Right common carotid artery plus branches (tissue), 1 donor: ENCODE data around the genes SH2D3C and PTGES2.

DNA sequence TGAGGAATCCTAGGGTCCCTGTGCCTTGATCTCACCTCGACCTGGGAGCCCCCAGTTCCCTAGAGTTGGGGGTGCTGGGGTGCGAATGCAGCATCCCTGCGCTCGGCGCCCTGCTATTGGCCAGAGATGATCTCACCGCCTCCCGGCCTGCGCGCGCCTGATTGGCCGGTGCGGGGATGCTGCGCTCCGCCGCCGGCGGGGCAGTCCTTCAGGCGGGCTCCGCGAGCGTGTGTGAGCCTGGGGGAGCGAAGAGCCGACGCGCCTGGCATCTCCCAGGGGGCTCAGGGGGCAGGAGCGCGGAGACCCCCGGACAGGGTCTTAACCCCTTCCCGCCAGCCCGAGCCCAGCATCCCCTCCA, 18.9 kb upstream of the TOR2A start:
- PRO-cap: no peak

DNA sequence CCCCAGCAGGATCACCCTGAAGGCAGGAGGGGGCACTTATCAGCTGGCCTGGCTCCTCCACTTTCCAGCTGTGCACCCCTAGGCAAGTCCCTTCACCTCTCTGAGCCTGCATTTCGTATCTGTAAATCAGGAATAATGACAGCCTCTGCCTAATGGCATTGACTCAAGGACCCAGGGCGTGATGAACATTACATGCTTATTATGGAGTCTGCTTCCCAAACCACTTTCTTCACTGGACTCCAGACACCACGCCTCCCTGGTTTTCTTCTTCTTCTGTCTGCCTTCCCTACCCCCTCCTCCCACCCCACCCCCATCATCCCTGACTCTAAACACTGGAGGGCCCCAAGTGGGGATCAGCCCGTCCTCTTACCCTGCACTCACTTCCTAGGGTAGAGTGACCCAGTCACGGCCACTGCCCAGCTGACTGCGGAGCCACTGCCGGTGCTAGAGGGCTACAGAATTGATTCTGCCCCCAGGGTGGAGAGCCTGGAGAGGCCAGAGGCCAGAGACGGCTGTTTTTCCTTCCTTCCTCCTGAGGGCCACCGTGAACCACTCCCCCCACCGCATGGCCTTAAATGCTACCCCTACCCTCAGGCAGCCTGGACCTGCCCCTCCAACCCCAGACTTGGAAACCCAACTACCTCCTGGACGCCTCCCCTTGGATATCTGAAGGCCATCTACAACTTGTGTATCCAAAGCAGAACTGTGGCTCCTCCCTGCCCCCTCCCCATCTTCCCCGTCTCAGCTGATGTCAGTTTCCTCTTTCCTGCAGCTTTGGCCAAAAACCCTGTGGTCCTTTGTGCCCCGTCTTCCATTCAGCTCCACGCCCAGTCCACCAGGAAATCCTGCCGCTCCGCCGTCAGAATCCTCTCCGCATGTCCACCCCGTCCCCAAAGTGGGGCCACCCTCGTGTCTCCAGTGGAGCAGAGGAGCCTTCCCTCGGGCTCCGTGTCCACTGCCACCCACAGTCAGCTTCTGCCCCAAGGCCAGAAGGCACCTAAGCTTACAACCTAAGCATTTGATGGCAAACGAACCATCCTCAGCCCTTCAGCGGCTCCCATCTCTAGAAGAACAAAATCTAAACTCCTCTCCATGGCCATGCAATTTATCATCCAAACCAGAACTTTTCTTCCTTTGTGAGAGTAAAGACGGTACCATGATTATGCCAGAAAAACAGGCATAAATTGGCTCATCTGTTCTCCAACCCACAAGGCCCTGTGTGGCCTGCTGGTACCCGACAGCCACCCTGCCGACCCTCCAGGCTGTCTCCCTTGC, 16.3 kb downstream of the SH2D3C start:
- PRO-cap: no peak

- PRO-cap: no peak
Measured at GRCh38 chr9:127778269-127779163, at the start of gene SH2D3C. Gene SH2D3C, minus strand, starts transcription at chr9:127778666.

GRCh38 chr9:127798432-127798891, 4.2 kb upstream of the FPGS start:
- PRO-cap: no peak

GRCh38 chr9:127838387-127839249, 15.8 kb downstream of the ENG start:
- PRO-cap: bidirectional peak, plus-strand start at chr9:127838682, minus-strand start at chr9:127838526; bidirectional peak, plus-strand start at chr9:127838961, minus-strand start at chr9:127838854

GRCh38 chr9:127898351-127898732, 1.1 kb downstream of the ST6GALNAC6 start:
- PRO-cap: bidirectional peak, plus-strand start at chr9:127898550, minus-strand start at chr9:127898484

GRCh38 chr9:127903293-127903911, 4.0 kb upstream of the ST6GALNAC6 start:
- PRO-cap: unidirectional peak, plus-strand start at chr9:127903748

DNA sequence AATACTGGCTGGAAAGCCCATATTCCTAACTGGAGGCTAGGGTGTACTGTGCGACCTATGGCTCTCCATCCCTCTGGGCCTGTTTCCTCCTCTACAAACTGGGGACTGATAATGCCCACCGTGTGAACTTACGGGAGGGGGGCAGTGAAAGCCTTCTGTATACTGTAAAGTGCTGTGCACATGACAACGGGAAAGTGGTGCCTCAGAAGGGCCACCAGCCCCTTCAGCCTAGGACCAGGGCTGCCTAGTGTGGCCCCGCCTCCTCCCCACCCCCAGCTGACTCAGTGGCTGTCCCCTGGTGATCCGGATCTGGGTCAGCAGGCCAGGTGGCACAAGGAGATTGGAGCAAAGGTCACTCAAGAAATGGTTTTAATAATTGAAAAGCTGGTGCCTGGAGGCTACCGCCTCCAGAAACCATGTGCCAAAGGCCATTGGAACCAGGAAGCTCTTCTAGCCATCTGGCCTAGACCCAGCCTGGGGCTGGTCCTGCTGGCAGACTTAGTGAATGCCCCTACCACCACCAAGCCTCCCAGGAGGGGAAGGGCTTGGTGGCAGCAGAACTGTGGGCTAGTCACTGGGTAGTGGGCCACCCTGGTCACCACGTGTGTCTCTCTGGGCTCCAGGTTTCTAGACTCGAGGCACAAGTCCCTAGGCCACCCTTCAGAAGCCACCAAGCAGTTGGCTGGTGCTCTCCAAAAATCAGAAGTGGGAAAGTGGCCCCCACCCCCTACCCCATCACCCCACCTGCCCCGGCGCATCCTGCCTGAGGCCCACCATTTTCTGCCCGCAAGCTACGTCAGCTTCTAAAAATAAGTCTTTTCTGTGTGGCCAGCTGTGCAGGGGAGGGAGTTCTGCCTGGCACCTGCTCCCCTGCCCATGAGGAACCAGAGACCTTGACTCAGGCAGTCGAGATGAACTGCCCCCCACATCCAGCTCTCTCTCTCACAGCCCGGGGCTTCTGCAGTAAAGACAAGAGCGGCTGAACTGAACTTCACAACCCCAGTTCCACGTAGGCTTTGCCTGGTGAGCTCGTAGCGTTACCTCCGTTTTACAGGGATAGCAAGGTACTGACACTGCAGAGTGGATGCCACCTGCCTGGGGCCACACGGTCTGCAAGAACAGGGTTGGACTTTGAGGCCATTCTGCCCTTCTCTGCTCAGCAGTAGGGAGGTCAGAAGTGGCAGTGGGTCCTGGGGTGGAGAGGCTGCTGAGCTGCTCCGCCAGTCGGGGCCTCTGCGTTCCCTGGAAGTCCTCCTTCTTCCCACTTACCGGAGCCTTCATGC, 1.3 kb downstream of the ST6GALNAC4 start:
- PRO-cap: no peak

DNA sequence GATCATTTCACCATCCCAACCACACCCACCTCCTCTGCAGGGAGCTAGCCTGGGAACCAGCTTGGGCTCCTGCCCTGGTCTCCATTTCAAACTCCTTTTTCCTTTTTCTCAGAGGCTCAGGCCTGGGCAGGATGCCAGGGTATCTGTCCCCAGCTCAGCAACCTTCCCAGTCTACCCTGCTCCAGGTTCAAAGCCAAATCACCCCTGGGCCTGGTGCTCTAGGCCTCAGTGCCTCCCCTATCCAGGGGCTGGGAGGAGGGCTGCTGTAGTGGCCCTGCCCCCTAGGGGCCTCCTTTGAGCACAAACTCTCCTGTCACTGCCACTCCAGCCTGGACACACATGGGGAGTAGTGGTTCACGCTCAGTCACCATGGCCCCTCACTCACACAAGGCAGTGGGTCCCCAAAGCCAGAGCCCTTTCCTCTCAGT, 1.4 kb upstream of the ST6GALNAC4 start:
- PRO-cap: no peak

DNA sequence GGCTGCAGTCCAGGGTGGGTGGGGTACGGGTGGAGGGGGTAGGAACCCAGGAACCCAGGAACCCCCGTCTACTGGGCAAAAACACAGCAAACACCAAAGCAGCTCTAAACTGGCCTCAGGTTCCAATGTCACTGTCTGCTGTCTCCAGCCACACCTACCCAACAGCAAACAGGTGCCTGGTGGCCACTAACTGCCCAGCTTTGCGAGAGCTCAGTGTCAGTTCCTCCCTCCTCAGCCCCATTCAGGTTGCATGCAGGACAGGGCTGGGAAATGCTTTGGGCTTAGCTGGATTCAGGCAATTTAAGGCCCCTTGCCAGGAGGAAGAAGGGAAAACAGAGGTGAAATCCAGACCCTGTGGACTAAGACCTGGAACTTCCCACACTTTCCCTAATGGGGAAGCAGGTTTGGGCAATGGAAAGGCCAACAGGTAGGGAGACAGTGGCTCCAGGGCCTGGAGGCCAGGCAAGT, 3.8 kb downstream of the EEIG1 start:
- PRO-cap: no peak

DNA sequence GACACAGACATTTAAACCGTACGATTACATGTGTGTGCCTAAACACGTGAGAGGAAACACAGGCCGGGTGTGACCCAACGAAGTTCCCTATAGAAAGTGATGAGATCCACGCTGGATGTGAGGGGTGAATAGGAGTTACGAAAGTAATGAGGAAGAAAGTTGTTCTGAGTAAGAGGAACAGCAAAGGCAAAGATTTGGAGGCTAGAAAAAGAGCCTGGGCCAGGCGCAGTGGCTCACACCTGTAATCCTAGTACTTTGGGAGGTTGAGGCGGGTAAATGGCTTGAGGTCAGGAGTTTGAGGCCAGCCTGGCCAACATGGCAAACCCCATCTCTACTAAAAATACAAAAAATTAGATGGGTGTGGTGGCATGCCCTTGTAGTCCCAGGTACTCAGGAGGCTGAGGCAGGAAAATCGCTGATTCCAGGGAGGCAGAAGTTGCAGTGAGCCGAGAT, 13.4 kb downstream of the NAIF1 start:
- PRO-cap: no peak

DNA sequence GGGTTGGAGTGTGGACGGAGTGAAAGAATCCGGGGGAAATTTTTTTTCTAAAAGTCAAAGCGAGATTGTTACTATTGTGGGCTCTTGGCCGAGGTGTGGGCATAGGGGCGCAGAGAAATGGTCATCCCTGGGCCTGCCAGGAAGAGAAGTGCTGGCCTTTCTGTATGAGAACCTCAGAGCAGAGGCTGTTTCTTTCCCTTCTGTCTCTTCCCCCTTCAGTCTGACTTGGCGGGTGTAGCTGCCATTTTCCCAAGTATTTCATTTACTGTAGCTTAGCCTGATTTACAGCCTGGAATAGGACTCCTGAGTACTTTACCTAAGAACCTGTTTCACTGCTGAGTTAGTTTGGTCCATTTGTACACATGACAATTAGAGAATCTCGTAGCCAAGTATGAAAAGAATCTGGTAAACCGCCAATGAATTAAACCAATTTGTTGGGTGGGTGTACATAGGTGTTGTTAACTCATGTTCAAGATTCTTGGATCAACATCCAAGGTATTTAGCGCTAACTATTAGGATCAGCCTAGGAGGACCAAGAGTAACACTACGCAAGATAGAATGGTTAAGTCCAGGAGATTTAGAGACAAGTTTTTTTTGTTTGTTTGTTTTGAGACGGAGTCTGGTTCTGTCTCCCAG, 1.2 kb downstream of the SLC25A25 start:
- PRO-cap: unidirectional peak, minus-strand start at position 227 of the sequence

- PRO-cap: unidirectional peak, minus-strand start at chr9:128094208; unidirectional peak, minus-strand start at chr9:128094247; bidirectional peak, plus-strand start at chr9:128094632, minus-strand start at chr9:128094482
Measured at GRCh38 chr9:128094061-128095213, 26.4 kb downstream of the SLC25A25 start.

DNA sequence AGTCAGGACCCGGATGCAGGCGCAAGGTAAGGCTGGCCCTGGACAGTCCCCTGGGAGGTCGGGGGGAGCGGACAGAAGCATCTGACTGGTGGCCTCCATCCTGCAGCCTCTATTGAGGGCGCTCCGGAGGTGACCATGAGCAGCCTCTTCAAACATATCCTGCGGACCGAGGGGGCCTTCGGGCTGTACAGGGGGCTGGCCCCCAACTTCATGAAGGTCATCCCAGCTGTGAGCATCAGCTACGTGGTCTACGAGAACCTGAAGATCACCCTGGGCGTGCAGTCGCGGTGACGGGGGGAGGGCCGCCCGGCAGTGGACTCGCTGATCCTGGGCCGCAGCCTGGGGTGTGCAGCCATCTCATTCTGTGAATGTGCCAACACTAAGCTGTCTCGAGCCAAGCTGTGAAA, 20.4 kb downstream of the PTGES2 start:
- PRO-cap: no peak

DNA sequence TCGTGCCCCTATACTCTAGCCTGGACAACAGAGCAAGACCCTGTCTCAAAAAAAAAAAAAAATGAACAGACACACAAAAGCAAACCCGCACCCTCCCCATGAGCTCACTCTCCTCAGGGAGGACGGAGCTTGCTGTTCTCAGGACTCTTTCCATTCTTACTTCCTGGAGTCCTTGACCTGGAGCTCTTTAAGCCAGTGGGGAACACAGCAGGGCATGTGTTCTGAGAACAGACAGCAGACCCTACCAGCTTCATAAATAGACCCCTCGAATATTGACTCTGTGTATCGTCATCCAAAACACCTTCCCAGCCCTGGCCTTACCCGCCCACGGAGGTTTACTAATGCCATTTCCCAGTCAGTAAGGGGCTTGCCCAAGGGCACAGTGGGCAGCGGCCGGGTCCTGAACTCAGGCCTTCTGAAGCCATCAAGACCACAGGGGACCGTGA, 11.1 kb downstream of the PTGES2 start:
- PRO-cap: no peak

- PRO-cap: no peak
Measured at GRCh38 chr9:128120184-128121259, 7.0 kb downstream of the PTGES2 start.

DNA sequence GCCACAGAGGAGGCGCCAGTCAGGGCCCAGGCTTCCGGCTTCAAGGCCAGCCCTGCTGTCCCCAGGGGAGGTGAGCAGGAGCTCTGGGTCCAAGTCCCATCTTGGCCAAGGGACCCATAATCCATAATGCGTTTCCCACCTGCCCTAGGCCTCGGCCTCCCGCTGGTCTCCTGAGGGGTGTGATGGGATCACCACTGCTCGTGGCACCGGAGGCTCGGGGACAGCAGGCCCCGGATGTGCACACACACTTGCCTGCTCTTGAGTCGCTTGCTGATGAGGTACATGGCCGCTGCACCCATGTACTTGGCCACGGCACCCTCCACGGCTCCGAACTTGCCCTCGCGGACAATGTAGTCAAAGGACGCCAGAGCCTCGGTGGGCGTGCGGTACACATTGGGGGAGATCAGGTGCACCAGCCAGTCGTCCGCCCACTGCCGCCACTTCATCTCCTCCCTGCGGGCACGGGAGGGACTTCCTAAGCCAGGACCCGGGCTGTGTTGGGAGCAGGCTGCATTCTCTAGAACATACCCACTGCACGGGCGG, 4.8 kb downstream of the PTGES2 start:
- PRO-cap: no peak

GRCh38 chr9:128127154-128127841, at the start of gene PTGES2:
Gene PTGES2, minus strand, starts transcription at chr9:128127729.
- PRO-cap: bidirectional peak, plus-strand start at chr9:128127808, minus-strand start at chr9:128127726

DNA sequence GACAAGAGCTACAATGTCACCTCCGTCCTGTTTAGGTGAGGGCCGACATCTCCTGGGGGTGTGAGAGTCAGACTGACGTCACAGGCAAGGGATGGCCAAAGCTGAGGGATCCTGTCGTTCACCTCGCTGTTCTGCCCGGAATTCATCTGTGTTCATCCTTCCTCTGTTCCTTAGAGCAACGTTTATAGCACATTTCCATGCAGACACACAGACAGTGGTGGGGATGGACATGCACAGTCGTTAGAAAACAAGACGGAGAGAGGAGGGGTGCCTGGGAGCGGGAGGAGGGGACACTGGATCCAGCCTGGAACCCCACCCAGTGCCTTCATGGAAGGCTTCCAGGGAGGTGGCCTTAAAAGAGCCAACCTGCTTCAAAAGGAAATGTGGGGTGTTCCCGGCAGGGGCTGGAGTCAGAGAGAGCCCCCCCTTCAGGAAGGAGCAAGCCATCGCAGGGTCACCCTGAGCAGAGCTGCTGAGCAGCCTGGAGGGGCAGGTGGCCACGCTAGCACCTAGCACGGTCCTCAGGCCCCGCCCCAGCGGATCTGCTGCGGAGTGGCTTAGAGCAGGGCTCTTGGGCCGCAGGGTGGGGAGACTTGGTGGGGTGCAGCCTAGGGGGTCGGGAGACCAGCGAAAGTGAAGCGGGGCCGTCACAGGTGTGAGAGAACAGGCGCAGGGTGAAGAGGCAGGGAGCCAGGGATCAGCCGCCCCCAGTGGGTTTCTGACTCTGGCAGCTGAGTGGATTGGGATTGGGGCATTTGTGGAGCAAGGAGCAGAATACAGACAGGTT, 1.3 kb downstream of the LCN2 start:
- PRO-cap: no peak

- PRO-cap: no peak
Measured at GRCh38 chr9:128352881-128353706, 12.8 kb downstream of the SLC27A4 start.